H1 (cell line): ENCODE measurements around a stretch of chr19.

- RRBS: no CpG with 5 or more reads among the region's 3 CpGs
CAGE:
- cytosol, long polyA plus RNA: no peak
- long polyA plus RNA: no peak
- nucleus, long polyA plus RNA: no peak
Observed at GRCh38 chr19:15651694-15652315, 11.1 kb downstream of the CYP4F3 start.

- RRBS: no CpG with 5 or more reads among the region's 4 CpGs
CAGE:
- cytosol, long polyA plus RNA: no peak
- long polyA plus RNA: no peak
- nucleus, long polyA plus RNA: no peak
Observed at GRCh38 chr19:15666901-15667191, 6.0 kb upstream of the CYP4F12 start.

DNA sequence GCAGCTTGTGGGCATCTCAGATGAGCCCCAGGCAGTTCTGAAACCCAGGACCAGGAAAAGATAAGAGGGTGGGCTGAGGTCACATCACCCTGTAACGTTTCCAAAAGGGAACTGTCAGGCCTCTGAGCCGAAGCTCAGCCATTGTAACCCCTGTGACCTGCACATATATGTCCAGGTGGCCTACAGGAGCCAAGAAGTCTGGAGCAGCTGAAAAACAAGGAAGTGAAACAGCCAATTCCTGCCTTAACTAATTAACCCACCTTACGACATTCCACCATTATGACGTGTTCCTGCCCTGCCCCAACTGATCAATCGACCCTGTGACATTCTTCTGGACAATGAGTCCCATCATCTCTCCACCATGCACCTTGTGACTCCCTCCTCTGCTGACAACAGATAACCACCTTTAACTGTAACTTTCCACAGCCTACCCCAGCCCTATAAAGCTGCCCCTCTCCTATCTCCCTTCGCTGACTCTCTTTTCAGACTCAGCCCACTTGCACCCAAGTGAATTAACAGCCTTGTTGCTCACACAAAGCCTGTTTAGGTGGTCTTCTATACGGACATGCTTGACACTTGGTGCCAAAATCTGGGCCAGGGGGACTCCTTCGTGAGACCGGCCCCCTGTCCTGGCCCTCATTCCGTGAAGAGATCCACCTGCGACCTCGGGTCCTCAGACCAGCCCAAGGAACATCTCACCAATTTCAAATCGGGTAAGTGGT lies 13.3 kb upstream of the OR10H1 start:
- RRBS: no CpG with 5 or more reads among the region's 13 CpGs
CAGE:
- cytosol, long polyA plus RNA: no peak
- long polyA plus RNA: no peak
- nucleus, long polyA plus RNA: no peak

- RRBS: no CpG with 5 or more reads among the region's 29 CpGs
CAGE:
- cytosol, long polyA plus RNA: no peak
- long polyA plus RNA: no peak
- nucleus, long polyA plus RNA: no peak
Observed at GRCh38 chr19:15835663-15836599, 20.5 kb upstream of the OR10H1 start.

DNA sequence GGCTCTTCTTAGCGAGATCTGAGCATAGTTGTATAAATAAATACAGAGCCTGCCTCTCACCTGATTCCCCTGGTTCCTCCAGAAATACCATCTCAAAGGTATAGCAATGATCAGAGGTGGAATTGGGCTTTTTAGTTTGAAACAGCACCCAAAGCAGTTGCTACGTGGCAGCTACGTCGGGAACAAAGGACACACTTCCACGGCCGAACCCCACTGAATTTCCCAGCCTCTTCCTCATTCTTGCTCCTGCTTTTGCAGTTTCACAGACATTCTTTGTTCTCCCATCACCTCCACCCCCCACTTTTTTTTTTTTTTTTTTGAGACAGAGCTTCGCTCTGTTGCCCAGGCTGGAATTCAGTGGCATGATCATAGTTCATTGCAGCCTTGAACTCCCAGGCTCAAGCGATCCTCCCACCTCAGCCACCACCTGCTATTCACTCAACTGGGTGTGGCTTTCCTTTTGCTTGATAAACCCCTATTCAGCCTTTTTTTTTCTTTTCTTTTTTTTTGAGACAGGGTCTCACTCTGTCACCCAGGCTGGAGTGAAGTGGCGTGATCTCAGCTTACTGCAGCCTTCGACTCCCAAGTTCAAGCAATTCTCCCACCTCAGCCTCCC lies 13.2 kb downstream of the TPM4 start:
- RRBS: no CpG with 5 or more reads among the region's 10 CpGs
CAGE:
- cytosol, long polyA plus RNA: no peak
- long polyA plus RNA: no peak
- nucleus, long polyA plus RNA: no peak

GRCh38 chr19:16216876-16217515 lies 19.3 kb downstream of the AP1M1 start:
- RRBS: no CpG with 5 or more reads among the region's 10 CpGs
CAGE:
- cytosol, long polyA plus RNA: no peak
- long polyA plus RNA: no peak
- nucleus, long polyA plus RNA: no peak

GRCh38 chr19:16326275-16326829 lies 1.7 kb downstream of the KLF2 start:
- RRBS: 0% methylated on average over 8 of the region's 27 CpGs
CAGE:
- cytosol, long polyA plus RNA: no peak
- long polyA plus RNA: no peak
- nucleus, long polyA plus RNA: no peak

GRCh38 chr19:16326830-16327524 lies 2.4 kb downstream of the KLF2 start:
- RRBS: 5% methylated on average over 22 of the region's 49 CpGs
CAGE:
- cytosol, long polyA plus RNA: no peak
- long polyA plus RNA: no peak
- nucleus, long polyA plus RNA: no peak

- RRBS: no CpG with 5 or more reads among the region's 30 CpGs
CAGE:
- cytosol, long polyA plus RNA: no peak
- long polyA plus RNA: no peak
- nucleus, long polyA plus RNA: no peak
Observed at GRCh38 chr19:16400915-16401685, 70.7 kb downstream of the EPS15L1 start.

DNA sequence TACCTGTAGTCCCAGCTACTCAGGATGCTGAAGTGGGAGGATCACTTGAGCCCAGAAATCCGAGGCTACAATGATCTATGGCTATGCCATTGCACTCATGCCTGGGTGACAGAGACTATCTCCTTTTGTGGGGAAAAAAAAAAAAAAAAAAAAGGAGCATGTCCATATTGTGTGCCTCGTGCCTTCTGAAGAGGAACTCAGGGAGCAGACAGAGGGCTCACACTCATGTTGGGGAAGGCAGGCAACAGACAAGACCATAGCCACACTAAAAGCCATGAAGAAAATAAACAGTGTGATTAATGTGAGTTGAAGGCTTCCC lies 20.8 kb downstream of the MED26 start:
- RRBS: no CpG with 5 or more reads among the region's 2 CpGs
CAGE:
- cytosol, long polyA plus RNA: no peak
- long polyA plus RNA: no peak
- nucleus, long polyA plus RNA: no peak

DNA sequence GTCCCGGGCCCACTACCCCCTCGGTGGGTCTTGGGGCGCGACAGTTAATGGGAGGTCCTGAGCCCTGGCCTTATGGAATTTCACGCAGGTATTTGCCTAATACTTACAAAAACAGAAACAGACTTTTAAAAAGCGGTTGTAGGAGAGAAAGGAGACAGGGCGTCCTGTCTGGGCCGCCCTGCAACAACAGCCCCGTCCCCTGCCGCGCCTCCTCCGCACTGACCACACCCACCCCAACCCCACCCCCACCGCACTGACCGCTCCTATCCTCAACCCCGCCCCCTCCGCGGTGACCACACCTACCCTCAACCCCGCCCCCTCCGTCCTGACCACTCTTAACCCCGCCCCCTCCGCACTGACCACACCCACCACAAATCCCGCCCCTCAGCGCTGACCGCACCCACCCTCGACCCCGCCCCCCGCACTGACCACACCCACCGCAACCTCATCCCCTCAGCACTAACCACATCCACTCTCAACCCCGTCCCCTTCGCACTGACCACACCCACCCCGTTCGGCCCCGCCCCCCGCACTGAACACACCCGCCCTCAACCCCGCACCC lies 8.0 kb downstream of the F2RL3 start:
- RRBS: 0% methylated on average over 1 of the region's 36 CpGs
CAGE:
- cytosol, long polyA plus RNA: start-site peak on the minus strand centred at position 218 of the sequence, 7 bp wide, 21 reads
- long polyA plus RNA: start-site peak on the minus strand centred at position 209 of the sequence, 62 bp wide, 35 and 27 reads in 2 replicates
- nucleus, long polyA plus RNA: start-site peak on the minus strand centred at position 200 of the sequence, 69 bp wide, 40 reads

DNA sequence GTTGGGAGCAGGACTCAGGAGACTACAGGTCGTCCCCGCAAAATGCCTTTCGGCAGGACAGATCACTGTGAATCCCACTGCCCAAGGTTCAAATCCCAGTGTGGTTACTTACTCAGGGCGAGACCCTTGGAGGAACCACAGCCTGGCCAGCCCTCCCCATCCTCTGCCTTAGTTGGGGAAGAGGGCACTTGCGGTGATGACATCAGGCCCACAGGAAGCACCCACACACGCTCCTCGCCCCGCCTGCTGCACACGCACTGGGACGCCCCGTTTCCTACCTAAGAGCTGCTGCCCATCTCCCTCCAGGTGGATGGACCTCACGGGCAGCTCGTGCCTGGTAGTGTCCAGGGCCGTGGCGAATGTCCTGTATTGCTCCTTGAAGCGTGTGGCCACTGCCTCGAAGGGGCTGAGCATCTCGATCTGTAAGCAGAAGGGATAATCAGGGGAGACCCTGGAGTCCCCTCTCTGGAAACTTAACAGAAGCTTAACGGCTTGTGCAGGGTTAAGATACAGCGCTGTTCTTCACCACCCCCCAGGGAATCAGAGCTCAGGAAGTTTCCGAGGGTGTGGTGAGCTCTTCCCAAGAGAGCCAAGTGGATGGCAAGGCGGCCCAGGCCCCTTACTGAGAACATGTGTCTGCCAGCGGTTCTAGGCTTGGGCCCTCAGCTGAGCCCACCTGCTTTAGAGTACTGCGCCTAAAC lies 19.5 kb downstream of the HAUS8 start:
- RRBS: no CpG with 5 or more reads among the region's 24 CpGs
CAGE:
- cytosol, long polyA plus RNA: no peak
- long polyA plus RNA: no peak
- nucleus, long polyA plus RNA: no peak

DNA sequence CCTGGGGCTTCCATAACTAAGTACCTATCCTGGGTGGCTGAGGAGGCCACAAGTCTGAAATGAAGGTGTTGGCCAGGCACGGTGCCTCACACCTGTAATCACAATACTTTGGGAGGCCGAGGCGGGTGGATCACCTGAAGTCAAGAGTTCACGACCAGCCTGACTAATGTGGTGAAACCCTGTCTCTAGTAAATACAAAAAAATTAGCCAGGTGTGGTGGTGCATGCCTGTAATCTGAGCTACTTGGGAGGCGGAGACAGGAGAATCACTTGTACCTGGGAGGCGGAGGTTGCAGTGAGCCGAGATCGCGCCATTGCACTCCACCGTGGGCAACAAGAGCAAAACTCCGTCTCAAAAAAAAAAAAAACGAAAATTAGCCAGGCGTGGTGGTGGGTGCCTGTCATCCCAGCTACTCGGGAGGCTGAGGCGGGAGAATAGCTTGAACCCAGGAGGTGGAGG lies 12.0 kb downstream of the MYO9B start:
- RRBS: no CpG with 5 or more reads among the region's 15 CpGs
CAGE:
- cytosol, long polyA plus RNA: no peak
- long polyA plus RNA: no peak
- nucleus, long polyA plus RNA: no peak

DNA sequence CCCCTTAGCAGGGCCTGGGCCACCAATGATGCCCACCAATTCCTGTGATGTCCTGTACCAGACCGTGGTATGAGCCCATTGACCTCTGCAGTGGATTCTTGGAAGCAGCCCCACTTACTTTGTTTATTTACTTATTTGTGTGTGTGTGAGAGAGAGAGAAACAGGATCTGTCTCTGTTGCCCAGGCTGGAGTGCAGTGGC lies 12.9 kb downstream of the MYO9B start:
- RRBS: no CpG with 5 or more reads among the region's 1 CpG
CAGE:
- cytosol, long polyA plus RNA: no peak
- long polyA plus RNA: no peak
- nucleus, long polyA plus RNA: no peak

- RRBS: no CpG with 5 or more reads among the region's 27 CpGs
CAGE:
- cytosol, long polyA plus RNA: no peak
- long polyA plus RNA: no peak
- nucleus, long polyA plus RNA: no peak
Observed at GRCh38 chr19:17114213-17115253, 39.0 kb downstream of the MYO9B start.

- RRBS: no CpG with 5 or more reads among the region's 6 CpGs
CAGE:
- cytosol, long polyA plus RNA: no peak
- long polyA plus RNA: no peak
- nucleus, long polyA plus RNA: no peak
Observed at GRCh38 chr19:17149615-17150025, 65.5 kb upstream of the USE1 start.

DNA sequence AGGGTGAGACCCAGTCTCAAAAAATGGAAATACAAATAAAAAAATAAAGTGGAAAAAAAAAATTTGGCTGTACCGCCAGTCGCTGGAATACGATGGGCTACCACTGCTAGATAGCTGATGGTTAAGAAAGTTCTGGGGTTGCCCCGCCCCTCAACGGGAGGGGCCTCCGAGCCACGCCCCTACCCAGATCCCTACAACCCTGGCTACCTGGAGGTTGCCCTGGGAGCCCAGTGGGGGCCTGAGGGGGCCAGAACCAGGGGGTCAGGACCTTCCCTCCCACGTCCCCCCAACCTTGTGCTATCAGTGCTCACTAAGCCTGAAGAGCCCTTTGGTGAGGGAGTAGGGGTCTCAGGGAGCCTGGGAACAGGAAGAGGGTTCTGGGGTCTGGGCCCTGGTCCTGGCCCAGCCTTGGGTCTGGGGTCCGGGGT lies 8.8 kb downstream of the OCEL1 start:
- RRBS: no CpG with 5 or more reads among the region's 9 CpGs
CAGE:
- cytosol, long polyA plus RNA: no peak
- long polyA plus RNA: no peak
- nucleus, long polyA plus RNA: no peak

- RRBS: no CpG with 5 or more reads among the region's 9 CpGs
CAGE:
- cytosol, long polyA plus RNA: no peak
- long polyA plus RNA: no peak
- nucleus, long polyA plus RNA: no peak
Observed at GRCh38 chr19:17239971-17240329, 5.8 kb downstream of the NR2F6 start.

DNA sequence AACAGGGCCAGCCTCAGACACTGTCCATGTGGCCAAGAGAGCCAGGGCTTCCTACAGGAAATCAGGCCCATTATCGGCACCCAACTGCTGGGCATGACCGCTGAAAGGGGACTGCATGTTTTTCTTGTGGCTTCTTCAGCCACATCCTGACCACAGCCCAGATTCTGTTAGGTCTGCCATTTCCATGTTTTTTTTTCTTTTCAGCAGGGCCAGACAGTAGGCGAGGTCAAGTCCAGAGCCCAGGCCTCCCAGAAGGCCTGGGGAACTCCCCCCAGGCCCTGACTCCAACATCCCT lies 855 bp upstream of the BST2 start:
- RRBS: no CpG with 5 or more reads among the region's 3 CpGs
CAGE:
- cytosol, long polyA plus RNA: no peak
- long polyA plus RNA: no peak
- nucleus, long polyA plus RNA: no peak

DNA sequence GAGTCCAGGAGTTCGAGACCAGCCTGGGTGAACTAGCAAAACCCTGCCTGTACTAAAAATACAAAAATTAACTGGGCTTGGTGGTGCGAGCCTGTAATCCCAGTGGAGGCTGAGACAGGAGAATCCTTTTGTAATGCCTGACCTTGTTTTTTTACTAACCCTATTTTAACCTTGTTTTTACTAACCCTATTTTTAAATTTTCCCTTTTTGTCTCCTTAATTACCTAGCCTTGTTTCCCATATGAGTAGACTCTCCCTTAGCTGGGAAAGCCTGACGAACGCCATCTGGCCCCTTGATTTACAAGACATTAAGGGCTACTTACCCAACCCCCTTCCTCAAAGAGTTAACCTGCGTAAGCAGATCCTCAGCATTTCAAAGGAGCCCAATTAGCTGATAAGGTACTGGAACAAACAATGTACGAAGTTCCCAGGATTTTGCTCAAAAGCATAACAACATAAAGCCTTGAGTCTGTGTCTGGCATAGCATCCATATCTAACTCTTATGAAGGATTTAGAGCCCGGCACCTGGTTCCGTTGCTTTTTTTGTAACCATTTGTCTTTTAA lies 4.8 kb upstream of the MVB12A start:
- RRBS: no CpG with 5 or more reads among the region's 8 CpGs
CAGE:
- cytosol, long polyA plus RNA: no peak
- long polyA plus RNA: no peak
- nucleus, long polyA plus RNA: no peak